Spinal cord (tissue), 3 donors: ENCODE measurements around a stretch of chr12.

- PRO-cap: no peak
- RAMPAGE, long total RNA: no peak
These were observed 4.2 kb upstream of the PRH2 start for GRCh38 chr12:10924819-10925341.

- PRO-cap: no peak
- RAMPAGE, long total RNA: no peak
These were observed 2.9 kb upstream of the TAS2R20 start for GRCh38 chr12:11001004-11001464.

DNA sequence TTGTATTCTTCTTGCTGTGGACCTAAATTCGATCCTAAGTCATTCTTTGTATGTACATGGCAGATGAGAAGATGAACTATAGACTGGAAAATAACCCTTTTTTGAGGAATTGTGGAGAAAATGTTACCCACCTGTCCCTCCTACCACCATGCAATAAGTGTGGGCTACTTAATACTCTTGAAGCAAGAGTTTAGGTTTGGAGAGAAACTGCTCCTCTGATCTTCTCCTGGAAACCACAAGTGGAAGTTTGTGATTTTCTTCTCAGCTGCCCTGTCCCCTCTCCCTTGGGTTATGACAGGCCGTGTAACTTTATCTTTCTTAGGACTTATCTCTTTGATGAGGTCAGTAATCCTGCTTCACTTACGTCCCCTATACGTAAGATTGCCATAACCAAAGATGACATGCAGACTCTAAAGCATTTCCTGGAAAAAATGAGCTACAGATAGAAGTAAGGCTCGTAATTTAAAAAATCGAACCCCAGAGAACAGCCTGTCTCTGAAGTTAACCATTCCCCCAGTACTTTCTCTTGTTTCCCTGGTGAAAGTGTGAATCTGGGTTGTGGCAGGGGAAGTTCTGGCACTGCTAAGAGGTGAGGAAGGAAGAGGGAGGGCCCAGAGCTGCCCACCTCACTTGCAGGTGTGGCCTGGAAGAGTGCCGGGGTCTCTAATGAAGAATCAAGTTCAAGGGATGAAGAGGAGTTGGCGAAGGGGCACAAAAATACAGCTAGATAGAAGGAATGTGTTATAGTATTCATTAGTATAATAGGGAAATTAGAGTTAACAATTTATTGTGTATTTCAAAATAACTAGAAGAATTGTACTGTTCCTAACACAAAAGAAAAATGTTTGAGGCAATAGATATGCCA, 10.0 kb downstream of the ETV6 start:
- PRO-cap: no peak
- RAMPAGE, long total RNA: no peak

DNA sequence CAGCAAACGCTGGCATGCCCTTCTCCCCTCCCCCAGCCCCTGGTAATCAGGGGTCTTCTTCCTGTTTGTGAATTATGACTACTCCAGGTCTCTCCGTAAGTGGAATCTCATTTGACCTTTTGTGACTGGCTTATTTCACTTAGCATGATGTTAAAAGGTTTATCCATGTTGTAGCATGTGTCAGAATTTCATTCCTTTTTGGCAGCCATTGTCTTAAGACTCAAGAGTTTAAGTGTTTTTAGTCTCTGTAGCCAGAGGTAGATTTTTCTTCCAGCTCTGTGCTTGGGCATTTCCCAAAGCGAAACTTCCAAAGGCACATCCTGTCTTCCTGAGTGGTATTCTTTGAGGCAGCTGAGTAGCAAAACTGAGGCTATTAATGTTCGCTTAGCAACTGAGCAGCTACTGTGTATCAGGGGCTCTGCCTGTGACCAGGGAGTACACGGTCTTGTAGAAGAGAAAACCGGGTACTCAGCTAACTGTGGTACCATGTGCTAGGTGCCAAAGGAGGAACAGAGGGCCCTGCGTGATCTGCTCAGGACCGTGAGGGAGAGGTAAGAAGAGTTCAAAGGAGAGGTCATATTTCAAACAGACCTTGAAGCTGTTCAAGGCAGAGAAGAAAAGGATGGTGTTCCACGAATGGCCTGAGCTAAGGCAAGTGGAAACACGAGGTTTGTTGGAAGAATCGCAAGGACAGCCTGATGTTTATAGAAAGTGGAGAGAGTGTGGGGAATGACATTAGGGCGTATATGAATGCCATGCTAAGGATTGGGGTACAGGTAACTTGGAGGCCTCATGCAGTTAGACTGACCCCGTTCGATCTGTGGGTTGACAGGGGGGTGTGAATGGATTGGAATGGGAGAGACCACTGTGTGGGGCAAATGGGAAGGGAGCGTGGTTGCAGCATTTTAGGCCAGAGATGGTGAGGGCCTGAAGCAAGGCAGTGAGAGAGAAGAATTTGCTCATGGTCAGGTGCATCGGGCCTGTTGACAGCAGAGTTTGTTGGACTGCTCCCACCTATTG, 52.1 kb downstream of the ETV6 start:
- PRO-cap: no peak
- RAMPAGE, long total RNA: no peak

DNA sequence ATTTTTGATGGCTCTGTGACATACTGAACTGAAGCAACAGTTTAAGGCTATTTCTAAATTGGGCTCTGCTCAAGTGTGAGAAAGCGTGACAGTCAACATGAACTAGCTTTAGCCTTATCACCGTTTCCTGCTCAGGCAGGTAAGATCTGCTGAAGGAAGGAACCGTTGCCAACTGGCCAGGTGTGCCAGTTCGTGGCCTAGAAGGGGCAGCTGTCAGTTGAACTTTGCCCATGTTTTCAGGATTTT, 79.5 kb downstream of the ETV6 start:
- PRO-cap: no peak
- RAMPAGE, long total RNA: no peak

DNA sequence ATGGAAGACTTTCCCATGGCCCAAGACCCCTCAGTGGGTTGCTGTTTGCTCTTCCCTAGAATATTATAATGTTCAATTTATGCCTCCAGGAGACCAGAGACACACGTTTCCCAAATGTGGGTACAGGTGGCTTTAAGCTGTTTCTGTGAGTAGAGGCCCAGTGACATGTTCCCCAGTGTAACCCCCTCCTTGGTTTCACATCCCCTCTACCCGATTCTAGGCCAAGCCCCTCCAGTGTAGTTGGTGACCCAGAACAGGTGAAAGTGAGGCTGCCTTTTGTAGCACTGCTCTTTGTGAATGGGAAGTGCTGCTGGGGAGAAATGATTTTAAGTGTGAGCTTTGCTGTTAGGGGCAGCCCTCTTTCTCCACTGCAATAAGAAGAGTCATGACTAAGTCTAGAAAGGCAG, 81.3 kb downstream of the ETV6 start:
- PRO-cap: no peak
- RAMPAGE, long total RNA: no peak

- PRO-cap: no peak
- RAMPAGE, long total RNA: no peak
These were observed 88.1 kb downstream of the ETV6 start for GRCh38 chr12:11737534-11738012.

- PRO-cap: no peak
- RAMPAGE, long total RNA: no peak
These were observed 90.6 kb downstream of the ETV6 start for GRCh38 chr12:11739898-11740662.

- PRO-cap: no peak
- RAMPAGE, long total RNA: no peak
These were observed 94.3 kb downstream of the ETV6 start for GRCh38 chr12:11743604-11744270.

GRCh38 chr12:11756376-11757552, 107.3 kb downstream of the ETV6 start:
- PRO-cap: no peak
- RAMPAGE, long total RNA: no peak

DNA sequence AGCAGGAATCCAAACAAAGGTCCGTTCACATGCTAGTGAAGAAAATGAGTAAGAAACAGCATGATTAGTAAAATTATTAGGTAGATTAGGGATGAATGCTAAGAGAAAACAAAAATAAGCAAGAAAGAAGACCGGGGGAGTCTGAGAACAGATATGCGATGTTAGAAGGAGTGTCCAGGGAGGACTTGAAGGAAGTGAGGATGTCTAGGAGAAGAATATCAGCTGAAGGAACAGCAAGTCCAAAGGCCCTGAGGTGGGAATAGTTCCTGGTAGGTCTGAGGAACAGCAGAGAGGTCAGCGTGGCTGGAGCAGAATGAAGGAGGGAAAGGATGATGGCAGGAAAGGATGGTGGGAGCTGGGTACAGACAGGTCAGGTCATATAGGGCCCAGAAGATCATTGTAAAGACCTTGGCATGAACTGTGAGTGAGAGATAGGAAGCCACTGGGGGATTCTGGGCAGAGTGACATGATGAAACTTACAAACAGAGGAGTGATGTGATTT, 170.9 kb downstream of the ETV6 start:
- PRO-cap: no peak
- RAMPAGE, long total RNA: no peak

DNA sequence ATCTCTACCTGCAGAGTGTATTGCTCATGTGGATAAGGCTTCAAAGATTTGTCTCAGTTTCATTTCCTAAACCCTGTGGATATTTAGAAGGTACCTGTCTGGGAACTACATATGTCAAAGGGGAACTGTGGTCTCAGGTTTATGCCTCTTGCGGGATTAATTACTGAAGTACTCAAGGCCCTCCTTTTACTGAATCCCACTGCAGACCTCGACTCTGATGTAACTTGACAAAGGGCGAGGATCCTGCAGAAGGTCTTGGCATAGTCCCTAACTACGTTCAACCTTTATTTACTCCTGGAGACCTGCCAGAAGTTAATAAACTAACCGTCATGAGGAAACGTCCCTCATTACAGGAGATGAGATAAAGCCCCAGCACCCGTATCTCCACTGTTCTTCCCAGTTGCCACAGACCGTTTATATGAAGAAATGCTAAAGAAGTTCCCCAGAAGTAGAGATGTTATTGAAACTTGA, 190.8 kb downstream of the ETV6 start:
- PRO-cap: no peak
- RAMPAGE, long total RNA: no peak

DNA sequence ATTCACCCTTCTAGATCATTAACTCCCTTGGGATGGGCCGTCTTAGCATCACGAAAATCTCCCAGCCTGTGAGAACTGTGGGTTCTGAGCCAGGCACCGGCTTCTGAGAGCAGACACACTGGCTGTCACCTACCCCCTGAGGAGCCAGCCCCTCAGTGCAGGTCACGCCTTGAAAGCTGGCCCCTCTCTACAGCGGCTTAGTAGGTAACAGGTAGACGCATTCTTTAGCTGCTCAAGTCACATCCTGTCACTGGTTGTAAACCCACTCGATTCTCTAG, 210.4 kb downstream of the ETV6 start:
- PRO-cap: no peak
- RAMPAGE, long total RNA: no peak

DNA sequence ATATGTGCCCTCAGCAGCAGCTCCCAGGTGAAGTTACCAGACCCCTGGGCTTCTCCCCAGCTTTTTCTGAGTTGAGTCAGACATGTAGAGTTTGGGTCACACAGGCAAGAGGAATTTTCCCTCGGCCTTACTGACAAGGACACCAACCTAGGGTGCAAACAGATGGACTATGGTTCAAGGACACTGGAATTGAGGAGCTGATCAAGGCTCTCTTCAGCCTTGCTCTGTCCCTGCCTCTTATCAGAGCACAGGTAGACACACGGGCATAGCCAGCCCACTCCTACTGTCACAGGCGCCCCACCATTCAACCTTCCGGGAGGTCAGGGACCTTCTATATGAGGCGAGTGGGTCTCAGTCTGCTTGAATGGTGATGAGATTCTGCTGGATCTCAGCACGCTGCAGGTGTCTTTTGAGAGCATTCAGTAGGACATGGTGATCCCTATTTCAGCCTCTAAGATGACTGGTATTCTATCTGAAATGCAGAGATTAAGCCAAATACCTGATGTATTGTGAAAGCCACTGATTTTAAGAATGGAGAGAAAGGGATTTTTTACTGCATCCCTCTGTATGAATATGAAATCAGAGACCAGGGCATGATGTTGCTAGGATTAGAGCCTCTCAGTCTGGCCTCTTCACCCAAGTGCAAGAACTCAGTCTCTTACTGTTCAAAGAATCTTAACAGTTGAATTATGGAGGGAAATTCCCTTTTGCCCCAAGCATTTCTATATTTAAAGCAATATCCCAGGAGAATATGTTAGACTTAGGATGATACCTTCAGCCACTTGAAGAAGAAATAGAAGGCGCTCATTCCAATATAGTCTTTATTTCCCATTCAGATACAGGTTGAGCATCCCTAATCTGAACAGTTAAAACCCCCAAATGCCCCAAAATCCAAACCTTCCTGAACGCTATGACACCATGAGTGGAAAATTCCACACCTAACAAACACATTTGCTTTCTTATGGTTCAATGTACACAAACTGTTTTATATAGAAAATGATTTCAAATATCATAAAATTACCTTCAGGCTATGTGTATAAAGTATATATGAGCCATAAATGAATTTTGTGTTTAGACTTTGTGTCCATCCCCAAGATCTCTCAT, 177.7 kb upstream of the BCL2L14 start:
- PRO-cap: no peak
- RAMPAGE, long total RNA: no peak

DNA sequence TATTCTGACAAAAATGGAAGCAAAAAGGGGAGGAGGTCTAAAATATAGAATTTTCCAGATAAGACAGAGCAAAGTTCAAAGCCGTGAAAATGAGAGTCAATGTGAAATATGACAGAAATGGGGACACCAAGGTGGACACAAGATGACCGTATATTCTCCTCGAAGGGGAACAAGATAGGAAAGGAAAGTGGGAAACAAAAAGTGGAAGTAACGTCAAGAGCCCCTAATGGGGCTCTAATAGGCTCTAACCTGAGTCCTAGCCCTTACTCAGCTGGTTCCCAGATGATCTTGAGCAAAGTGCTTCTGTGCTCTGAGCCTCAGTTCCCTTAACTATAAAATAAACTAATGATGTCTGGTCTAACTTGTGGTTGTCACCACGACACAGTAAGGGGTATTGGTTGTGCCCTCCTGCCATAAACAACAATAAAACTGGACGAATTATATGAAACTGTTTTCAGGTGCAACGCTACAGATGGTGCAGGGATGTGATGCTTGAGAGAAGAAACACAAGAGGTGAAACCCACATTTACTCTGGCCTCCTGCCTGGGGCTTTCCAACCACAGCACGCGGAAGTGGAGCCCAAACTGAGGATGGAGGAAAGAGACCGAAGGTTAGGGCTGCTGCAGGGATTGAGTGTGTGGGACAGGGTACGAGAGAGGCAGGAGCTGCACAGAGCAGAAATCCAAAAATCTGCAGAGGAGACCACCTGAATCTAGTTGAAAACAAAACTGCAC, 45.8 kb upstream of the BCL2L14 start:
- PRO-cap: no peak
- RAMPAGE, long total RNA: no peak

- PRO-cap: no peak
- RAMPAGE, long total RNA: no peak
These were observed 43.0 kb upstream of the BCL2L14 start for GRCh38 chr12:12027802-12028086.

DNA sequence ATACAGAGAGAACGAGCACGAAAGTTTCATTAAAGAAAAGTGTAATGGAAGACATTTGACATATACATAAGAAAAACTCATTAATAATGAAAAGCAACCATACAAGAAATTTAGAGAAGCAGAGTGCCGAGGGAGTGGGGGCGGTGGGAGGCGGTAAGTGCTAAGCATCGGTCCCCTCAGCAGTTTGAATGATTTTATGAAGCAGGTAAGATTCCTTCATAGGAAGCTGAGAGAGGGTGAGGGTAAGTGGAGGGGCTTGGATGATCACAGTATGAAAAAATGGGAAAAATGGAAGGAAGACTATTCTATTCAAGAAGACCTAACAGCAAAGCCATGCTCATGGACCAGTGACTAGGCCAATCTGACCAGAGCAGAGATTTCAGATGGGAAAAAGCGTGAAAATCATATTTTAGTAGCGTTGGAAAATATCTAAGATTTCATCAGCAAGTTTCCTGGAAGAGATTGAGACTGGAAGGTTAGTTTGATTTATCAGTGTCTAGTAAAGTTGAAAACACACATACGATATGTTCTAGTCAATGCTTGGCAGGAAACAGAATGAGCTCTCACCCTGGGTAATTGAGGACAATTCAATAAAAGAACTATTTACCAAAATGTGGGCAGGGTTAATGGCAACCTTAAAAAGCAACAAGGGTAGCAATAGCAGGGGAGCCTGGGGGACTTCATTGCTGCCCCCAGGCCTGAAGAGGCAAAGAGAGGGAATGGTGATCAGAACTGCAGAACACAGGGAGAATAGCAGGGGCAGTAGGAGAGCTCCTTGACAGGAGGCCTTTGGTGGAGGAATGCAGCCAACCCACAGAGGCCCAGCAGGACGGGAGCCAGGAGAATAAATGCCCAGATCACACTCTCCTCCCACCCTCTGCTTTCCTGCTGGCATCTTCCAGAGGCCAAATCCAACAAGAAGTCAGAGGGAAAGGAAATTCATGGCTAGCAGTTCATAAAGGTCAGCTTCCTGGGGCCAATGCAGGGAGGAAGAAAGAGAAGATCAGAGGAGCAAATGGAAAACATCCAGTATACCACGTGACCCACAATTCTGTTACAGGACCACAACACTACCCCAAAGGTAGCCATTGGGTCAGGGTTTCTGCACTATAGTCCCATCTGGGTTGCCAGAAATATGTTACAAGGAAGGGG, 27.4 kb upstream of the LRP6 start:
- PRO-cap: no peak
- RAMPAGE, long total RNA: no peak

- PRO-cap: no peak
- RAMPAGE, long total RNA: no peak
These were observed 13.9 kb downstream of the MANSC1 start for GRCh38 chr12:12336010-12336576.

DNA sequence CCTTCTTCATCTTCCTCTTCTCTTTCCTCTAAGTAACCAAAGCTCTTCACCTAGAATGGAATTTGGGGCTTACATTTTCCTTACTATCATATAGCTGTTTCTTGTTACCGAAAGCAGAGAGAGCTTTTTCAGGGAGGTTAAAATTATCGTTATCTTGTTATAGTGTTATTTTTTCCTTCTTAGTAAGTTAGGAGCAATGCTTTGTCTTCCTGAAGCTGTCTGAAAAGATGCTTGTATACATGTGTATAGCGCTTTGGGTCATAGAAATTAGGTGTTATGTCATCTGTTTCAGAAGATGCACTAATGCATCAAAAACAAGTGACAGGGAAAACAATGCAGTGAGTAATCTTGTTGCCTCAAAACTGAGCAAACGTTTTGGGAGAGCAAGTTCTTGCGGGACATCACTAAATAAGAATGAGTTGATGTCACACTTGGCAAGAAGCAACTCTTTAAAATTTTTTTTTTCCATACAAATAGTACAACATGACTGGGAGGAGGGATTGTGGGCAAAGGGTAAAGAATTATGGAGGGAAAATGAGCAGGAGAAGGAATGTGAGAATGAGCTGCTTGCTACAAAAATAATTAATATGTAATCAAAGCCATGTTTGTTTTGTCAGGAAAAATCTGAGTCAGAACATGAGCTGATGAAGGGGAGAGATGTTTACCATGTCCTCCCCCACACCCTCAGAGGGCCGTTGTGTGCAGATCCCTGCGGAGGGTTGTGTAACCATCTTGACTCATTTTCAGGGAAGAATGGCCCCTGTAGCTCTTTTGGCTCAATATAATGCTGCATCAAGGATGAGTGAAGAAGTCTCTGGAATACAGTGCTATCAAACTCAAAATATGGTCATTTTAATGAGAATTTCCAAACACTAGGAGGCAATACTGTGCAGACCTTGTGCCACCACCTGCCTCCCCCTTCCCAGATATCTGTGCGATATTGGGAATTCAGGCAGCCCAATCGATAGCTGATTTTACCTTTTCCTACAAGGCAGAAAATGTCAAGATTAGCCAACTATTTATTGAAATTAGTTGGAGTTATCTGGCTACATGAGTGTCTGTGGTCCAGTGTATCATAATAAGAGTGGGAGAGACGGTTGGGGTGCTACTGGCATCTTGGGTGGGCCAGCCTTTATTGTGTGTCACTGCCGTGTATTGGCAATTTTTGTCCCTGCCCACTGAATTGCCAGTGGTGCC, 41.4 kb downstream of the BORCS5 start:
- PRO-cap: no peak
- RAMPAGE, long total RNA: no peak

- PRO-cap: no peak
- RAMPAGE, long total RNA: no peak
These were observed 83.6 kb downstream of the BORCS5 start for GRCh38 chr12:12440195-12441203.